Measurements from ENCODE around the genes ZW10 and HTR3A.

- PRO-cap = no peak
Measured at GRCh38 chr11:112176540-112177145, 1.3 kb downstream of the BCO2 start.

DNA sequence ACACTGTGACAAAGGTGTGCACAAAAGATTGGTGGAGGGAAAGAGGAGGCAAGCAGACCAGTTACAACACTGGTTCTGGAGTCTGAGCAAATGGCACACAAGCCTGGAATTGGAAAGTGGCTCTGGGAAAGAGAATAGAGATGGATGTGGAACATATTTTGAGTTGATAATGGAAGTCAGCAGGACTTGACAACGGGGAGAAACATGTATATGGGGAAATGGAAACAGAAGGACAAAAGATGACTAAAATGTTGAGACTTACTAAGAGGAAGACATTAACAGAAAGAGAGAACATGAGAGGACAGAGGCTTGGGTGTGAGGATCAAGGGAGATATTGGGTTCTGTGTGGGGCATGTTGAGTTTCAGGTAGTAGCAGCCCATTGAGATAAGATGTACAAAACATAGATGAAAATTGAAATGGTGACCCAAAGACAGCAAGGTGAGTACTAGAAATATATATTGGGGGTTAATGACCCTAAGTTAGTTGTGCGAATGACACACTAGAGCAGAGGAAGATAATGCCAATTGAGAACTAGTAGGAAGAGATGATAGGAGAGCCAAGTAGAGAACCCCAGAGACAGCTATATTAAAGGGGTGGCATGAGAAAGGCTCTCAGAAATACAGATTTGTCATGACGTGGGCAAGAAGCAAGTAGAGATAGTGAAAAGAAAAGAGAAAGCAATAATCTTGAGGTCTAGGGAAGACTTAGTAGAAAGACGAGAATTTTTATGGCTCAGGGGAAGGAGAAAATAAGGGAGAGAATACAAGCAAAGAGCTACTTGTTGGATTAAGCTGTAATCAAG lies 158.2 kb upstream of the TTC12 start:
- PRO-cap = no peak

DNA sequence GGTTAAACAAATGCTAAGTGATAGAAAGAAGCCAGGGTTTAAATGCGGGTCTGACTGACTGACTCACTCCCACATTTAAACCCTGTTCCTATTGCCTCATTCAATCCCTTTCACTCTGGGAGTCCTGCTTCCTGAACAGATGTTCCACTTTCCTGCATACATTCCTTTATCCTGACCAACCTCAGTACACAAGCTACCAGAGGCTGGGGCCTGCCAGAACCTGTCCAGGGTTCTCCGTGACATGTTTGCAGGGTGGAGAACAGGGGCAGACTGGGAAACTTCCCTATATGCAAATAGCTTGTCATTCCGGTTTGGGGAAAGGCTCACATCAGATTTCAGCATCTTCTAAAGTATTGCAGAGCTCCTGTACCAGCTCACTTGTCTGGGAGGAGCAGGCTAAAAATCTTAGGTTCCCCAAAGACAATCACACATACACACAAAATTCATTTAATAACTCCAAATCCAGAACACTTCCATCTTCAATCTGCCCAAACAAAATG lies 3.0 kb upstream of the ANKK1 start:
- PRO-cap = no peak

DNA sequence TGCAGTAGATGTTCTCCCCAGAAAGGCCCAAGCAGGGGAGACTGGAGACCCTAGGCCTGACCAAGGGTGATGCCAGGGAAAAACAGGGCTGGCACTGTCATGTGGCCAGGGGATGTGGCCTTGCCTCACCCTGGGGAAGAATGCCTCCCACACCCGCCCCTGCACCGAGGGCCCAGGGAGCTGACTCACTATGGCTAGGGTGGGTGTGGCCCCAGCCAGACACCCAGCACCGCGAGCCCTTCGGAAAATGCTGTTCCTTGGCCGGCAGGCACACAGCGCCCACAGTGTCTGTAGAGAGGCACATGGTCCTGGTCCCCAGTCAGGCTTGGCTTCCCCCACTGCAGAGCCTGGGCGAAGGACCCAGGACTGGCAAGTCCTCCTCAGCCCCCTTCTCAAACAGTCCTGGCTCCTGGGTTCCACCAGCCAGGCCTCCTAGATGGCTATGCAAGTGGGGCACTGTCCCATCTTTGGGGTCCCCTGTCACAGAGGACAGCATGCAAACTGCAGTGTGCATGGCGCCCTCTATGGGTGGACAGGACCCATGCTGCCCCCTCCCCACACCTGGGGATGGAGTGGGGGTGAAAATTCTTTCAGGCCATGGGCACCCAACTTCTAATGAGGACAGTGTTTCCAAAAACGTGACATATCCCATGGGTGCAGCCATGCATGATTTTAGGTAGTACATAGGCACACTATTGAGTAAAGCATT lies 15.3 kb downstream of the TMPRSS5 start:
- PRO-cap = no peak

DNA sequence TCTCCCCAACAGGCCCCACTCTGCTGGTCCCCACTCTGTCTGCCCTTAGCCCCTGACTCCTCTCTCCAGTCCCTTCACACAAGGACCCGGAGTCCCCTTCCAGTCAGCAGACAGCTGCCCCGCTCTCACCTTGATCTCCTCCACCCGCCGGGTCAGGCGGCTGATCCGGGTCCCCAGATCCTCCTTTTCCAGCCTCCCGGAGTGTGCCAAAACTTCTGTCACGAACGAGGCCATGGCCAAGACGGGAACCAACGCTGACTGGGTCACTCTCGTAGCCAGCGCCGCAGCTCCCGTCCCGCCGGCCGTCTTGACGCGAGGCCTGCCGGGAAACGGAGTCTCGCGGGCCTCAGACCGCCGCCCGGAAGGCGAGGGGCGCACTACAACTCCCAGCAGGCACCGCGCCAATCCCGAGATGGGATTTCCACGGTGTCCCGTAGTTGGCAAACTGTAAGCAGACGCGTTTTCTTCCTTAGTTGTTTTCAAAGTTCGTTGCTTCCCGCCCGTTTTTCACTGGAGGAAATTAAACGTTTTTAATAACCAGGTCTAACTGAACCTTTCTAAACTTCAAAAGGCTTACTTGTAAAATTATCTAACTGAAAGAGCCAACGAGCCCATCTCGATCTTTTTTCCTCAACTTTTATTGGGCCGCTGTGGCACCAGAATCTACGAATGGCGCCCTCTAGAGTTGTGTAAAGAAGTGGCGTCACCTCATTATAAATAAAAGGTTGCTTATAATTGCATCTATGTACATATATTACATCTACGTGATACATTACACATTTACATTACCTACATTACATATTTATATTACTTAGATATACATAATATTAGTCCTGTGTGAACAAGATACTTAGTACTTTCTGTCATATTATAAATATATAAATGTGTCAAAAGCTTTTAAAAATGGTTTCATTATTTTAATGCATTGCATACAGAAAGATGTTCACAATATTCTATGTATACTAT lies at the start of gene ZW10:
ZW10 (minus strand) TSS at position 260 of the 966 bp plus-strand sequence.
- PRO-cap = bidirectional peak, plus-strand start at position 472 of the sequence, minus-strand start at position 260 of the sequence

DNA sequence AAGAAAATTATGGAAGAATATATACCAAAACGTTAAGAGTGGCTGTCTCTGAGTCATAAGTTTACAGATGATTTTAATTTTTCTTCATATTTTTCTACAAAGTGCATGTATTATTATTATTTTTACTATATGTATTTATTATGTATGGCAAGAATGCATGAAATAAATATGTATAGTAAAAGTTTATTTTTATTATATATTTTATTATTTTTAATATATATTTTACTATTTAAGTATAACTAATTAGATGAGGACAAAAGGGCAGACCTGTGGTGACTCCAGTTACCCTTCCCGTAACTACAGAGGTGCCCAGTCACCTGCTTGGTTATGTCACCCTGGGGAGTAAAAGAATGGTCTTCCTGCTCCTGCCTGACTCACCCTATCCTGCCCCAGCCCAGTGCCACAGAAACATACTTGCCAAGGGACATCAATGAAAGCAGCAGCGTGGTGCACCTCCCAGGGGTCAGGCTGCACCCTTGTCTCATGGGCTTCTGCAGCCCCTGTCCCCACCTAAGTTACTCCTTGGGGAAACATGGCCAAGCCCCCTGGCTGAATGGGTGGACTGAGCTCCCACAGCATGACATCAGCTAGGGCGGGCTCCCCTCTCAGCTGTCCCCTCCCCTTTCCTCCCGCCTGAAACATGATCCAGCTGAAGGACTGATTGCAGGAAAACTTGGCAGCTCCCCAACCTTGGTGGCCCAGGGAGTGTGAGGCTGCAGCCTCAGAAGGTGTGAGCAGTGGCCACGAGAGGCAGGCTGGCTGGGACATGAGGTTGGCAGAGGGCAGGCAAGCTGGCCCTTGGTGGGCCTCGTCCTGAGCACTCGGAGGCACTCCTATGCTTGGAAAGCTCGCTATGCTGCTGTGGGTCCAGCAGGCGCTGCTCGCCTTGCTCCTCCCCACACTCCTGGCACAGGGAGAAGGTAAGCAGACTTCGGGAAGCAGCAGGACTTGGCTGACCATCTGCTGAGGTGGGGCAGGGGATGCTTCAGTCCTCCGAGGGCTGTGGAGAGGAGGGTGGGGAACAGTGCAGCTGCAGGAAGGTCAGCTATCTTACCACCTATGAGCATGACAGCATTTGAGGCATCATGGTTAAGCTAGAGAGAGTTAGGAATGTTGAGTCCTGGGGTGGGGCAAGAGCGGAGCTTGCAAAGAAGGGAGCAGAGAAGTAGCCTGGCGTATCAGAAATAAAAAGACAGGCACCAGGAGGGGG lies at the start of gene HTR3A:
HTR3A (plus strand) TSS at position 636 of the 1,210 bp plus-strand sequence.
- PRO-cap = no peak

DNA sequence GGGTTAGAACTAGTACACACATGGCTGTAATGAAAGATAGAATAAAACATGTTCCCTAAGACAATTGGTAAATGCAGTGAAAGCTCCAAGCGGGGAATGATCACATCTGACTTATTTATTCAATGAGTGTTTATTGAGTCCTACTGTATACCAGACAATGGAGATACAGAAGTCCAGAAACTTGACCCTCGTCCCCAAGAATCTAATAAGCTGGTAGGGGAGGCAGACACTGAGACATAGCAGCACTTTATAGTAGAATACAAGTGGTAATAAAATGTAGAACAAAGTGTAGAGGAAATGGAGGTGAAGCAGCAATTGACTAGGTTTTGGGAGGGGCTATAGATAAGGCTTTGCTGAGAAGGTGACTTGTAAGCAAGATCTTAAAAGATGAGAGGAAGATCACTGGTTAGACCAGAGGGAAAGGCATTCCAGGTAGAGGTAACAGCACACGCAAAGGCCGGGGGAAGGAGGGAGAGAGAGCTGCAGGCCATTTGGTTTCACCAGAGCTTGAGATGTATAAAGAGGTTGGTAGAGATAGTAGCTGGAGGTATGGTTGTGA lies 57.3 kb downstream of the ZBTB16 start:
- PRO-cap = no peak

DNA sequence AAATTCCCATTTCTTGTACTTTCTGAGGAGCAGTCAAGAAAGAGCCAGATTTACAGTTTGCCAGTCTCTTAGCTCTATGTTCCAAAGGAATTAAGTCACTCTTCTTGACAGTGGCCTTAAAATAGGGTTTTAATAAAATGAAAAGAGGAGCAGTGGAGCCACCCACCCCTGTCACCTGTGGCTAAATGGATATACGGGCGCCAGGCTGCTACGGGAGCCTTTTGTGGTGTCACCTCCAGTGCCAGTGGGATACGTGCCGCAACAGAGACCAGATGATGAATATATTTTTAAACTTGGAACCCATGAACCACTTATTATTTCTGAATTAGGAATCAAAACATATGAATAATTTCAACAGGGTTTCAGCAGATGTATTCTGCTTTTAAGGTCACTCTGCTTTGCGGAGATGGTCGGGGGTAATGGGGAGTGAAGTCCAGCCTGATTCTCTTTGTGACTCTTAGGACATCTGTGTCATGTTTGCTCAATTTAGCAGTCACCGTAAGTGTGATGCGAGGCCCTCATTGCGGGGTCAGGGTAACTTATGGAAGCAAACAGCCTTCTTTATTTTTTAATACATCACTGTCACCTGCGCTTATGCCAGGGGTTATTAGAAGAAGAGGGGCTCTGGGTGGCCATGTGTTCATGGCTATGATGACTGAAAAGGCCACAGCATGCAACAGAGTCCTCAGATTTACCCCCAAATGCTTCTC lies 64.3 kb downstream of the ZBTB16 start:
- PRO-cap = no peak

- PRO-cap = no peak
Measured at GRCh38 chr11:114185051-114185422, 111.2 kb upstream of the NNMT start.

GRCh38 chr11:114192252-114192719 lies 103.9 kb upstream of the NNMT start:
- PRO-cap = no peak

DNA sequence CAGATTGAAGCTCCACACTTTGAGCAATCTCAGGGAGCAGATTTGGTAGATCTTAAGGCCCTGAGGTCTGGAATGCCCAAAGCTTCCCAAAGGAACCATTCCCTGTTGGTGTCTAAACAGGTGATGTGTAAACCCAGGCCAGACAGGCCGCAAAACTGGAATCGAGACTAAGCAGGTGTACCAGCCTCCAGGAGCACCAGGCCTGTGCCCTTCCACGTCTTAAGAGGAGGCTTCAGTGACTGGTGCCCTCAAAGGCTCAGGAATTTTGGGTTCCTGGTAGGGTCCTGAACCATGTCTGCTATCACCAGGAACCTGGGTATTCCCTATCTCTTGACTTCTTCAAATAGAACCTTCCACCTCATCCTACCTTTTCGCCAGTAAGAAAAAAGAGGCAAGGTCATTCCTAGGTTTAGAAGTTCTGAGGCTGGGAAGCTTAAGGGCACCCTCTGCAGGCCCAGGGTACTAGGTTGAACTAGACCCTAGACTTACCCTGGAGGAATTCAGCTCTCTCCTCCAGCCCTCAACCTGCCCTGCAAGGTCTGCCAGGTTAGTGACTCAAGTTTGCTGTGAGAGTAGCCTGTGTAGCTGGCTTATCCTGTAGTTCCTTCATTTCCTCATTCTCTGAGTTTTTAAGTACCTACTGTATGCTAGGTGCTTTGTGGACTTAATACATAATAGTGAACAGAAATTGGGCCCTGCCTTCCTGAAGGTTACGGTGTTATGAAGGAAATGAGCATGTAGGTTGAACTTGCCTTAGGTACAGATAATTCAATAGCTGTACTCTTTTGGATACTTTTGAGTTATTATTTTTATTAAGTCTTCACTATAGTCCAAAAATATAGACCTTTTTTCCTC lies 100.0 kb upstream of the NNMT start:
- PRO-cap = no peak

- PRO-cap = no peak
Measured at GRCh38 chr11:114232334-114232925, 63.8 kb upstream of the NNMT start.

- PRO-cap = no peak
Measured at GRCh38 chr11:114250622-114251360, 45.4 kb upstream of the NNMT start.

DNA sequence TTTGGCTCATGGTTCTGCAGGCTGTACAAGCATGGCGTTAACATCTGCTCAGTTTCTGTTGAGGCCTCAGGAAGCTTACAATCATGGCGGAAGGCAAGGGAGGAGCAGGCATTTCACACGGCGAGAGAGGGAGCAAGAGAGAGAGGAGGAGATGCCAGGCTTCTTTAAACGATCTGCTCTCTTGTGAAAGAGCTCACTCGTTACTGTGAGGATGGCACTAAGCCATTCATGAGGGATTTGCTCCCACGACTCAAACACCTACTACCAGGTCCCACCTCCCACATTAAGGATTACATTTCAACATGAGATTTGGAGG lies 18.1 kb upstream of the NNMT start:
- PRO-cap = no peak

GRCh38 chr11:114307378-114308076 lies 11.3 kb downstream of the NNMT start:
- PRO-cap = no peak

DNA sequence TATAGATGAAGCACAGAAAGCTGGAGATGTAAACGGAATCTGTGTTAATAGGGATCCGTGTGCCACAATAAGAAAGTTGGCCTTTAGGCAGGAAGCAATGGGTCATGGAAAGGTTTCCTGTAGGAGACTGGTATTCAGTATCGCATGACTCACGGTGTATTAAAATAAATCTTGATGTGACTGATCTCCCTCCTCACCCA lies 118.5 kb downstream of the NXPE2 start:
- PRO-cap = no peak

DNA sequence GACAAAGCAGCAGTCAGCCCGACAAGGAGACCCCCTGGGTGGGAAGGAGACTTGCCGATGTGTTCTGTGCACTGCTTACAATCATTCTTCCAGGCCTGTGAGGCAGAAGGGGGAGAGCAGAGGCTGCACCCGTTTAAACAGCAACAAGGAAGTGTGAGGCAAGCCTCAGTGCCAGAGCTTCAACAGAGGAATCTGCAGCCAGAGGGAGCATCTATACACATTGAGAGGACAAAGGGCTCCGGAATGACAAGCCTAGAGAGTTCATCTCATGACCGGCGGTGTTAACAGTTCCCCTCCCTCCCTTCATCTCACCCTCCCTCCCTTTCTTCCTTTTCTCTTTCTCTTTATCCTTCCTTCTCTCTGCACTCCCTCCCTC lies 121.2 kb downstream of the NXPE2 start:
- PRO-cap = no peak

DNA sequence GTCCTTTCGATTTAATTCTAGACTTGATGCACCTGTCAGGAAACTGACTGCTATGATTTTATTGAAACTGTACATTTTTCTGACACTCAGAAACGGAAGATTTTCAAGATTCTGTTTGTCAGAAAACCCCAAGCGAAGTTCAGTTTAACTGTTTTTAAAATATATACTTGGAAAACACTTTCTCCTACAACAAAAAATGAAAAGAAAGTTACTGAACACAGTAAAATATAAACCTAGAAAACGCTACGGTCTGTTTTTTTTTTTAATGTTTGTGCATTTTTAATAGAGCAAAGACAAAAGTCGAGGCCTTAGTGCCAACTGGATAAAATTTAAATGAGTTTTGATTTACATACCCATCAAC lies 81.5 kb downstream of the CADM1 start:
- PRO-cap = no peak

- PRO-cap = no peak
Measured at GRCh38 chr11:115607448-115607923, 103.3 kb upstream of the CADM1 start.

DNA sequence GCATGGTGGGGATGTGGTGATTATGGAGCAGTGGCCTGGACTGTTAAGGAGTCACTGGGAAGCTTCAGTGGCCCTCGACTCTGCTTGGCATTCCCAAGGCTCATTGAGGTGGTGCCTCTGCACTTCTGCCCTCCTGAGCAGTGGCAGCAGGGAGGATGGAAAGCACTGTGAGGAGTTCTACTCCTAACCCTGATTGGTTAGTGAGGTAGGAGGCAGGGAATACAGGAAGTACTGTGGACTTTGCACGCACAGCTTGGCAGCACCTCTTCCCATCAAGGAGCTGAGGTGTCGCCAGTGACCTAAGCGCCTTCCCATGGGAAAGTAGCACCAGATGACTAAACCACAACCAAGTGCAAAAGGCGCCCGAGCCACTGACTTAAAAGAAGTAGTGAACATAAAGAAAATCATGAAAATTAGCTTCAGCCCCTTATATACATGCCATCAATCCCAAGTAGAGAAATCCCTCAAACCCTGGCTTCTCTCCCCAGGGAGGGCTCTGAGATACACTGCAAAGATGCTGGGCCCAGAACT lies 152.5 kb upstream of the CADM1 start:
- PRO-cap = no peak

All from ileum (tissue), 1 donor.